Cerebral cortex (tissue), 2 donors: ENCODE data around the genes MRGPRG, ART5, OR52E2, OR52E8 and OR52E4.

DNA sequence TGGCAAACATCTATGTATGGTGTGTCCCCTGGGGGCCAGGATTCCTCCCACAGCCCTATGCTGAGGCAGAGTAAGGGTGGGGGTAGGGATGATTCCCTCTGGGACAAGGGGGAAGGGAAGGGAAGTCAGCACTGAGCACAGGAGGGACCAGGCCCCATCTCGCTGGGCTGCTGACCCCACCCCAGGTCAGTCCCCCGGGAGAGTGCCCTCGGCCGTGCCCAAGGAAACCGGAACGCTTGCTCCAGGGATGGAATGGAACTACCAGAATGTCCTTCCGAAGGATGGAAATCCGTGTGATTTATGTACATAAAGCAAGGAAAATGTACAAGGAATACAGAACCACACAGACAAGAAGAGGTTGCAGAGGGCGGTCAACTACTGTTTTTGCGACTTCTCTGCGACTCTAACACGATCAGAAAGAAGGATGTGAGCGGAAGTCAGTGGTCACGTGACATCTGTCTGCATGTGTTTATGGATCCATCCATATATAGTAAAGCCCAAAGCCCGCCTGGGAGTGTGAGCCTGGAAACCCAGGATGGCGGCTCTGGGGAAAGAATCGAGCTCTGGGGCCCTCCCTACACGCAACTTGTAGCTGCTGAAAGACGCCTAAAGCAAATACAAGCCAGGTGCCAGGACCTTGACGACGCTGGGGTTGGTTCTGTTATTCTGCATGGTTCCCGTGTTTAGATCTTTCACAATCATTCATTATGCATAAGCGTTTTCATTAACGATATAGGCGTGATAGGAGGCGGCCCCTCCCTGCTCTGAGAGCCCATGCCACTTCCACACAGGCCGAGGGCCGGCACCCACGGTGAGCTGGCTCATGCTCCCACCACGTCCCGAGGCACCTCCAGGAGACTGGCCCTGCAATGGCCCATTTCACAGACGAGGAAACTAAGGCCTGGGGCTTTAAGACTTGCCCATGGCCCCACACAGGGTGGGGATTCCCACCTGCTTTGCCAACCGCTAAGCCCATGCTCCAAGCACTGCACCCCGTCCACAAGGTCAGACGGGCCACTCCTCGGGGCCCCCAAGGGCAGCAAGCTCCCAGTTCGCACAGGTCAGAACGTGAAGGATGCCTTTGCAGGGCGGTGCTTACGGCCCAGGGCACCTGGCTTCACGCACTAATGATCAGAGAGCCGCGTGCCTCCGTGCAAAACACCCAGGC is 8.7 kb downstream of the OSBPL5 start:
- PRO-cap, 2 experiments: no peak in any of the 2 experiments

GRCh38 chr11:3218549-3219016 is at the start of gene MRGPRG:
MRGPRG (minus strand) TSS chr11:3218813.
- PRO-cap, 2 experiments: no peak in any of the 2 experiments

DNA sequence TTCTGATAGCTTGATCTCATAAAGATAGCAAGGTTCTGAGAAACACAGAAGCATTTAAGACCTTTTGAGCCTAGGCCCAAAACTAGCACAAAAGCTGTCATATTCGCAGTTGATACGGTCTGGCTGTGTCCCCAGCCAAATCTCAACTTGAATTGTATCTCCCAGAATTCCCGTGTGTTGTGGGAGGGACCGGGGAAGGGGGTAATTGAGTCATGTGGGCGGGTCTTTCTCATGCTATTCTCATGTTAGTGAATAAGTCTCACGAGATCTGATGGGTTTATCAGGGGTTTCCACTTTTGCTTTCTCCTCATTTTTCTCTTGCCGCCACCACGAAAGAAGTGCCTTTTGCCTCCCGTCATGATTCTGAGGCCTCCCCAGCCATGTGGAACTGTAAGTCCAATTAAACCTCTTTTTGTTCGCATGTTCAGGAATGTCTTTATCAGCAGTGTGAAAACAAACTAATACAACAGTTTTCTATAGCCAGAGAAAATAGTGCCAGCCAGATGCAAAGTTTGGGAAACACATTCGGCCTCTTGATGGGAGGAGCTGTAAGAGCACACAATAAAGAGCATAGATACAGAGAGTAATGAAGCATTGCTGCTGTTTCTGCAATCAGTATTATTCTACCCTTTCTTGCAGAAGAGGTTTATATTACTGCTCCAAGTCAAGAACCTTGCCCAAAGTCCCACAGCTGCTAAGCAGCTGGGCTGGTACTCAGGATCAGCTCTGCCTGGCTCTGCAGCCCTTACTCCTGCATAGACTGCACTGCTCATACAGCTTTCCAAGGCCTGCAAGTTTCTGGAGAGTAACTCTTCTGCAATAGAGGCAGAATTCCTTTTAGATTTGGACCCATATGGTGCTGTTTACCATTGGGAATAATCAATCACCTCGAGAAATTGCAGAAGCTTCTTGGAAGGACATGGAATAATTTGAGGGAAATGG is 2.0 kb upstream of the ZNF195 start:
- PRO-cap, 2 experiments: no peak in any of the 2 experiments

GRCh38 chr11:3422119-3422558 is 43.2 kb upstream of the ZNF195 start:
- PRO-cap, 2 experiments: peak in 1 of 2 experiments; most common minus-strand start chr11:3422519 (in 1)

DNA sequence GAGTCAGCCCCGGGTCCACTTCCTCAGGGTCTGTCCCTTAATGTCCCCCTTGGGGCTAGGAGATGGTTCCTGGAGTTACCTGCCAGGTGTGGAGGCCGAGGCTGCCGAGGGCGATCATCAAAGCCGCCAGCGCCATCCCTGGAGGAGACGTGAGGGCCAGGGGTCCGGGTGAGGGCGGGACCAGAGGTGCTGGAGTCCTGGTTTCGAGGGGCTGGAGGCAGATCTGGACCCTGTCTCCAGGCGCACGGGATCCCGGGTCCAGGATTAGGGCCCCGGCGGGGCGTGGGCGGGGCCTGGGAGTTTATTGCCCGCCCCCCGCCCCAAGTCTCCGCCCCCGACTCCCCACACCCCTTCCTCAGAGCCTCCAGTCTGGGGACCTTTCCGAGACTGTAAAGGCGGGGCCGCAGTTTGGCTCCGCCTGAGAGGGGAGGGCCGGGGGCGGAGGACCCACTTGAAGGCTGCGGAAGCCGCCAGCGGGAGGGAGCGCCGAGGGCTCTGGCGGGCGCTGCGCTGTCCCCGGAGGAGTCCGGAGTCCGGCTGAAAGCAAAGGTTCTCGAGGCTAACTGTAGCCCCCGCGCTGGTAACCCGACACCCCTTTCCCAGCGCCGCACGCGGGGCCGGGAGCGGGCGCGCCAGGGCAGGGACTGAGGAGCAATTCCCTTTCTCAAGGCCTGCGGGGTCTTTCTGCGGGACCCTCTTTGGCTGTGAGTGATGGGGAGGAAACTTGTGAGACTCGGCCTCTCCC is at the start of gene ART5:
TSS of gene ART5 (minus strand) at position 266 of the 745 bp plus-strand sequence.
- PRO-cap, 2 experiments: peak in 1 of 2 experiments; most common plus-strand start position 479 of the sequence (in 1)

GRCh38 chr11:3645600-3646259 is 802 bp downstream of the ART1 start:
- PRO-cap, 2 experiments: no peak in any of the 2 experiments

DNA sequence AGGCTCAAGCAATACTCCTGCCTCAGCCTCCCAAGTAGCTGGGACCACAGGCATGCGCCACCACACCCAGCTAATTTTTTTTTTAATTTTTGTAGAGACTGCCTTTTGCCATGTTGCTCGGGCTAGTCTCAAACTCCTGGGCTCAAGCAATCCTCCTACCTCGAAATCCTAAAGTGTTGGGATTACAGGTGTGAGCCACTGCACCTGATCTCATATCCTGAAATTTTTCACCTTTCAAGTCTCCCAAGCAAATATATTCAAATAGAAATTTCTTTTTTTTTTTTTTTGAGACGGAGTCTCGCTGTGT is 21.2 kb downstream of the NUP98 start:
- PRO-cap, 2 experiments: no peak in any of the 2 experiments

GRCh38 chr11:3834364-3834577 is 6.5 kb downstream of the RHOG start:
- PRO-cap, 2 experiments: no peak in any of the 2 experiments

DNA sequence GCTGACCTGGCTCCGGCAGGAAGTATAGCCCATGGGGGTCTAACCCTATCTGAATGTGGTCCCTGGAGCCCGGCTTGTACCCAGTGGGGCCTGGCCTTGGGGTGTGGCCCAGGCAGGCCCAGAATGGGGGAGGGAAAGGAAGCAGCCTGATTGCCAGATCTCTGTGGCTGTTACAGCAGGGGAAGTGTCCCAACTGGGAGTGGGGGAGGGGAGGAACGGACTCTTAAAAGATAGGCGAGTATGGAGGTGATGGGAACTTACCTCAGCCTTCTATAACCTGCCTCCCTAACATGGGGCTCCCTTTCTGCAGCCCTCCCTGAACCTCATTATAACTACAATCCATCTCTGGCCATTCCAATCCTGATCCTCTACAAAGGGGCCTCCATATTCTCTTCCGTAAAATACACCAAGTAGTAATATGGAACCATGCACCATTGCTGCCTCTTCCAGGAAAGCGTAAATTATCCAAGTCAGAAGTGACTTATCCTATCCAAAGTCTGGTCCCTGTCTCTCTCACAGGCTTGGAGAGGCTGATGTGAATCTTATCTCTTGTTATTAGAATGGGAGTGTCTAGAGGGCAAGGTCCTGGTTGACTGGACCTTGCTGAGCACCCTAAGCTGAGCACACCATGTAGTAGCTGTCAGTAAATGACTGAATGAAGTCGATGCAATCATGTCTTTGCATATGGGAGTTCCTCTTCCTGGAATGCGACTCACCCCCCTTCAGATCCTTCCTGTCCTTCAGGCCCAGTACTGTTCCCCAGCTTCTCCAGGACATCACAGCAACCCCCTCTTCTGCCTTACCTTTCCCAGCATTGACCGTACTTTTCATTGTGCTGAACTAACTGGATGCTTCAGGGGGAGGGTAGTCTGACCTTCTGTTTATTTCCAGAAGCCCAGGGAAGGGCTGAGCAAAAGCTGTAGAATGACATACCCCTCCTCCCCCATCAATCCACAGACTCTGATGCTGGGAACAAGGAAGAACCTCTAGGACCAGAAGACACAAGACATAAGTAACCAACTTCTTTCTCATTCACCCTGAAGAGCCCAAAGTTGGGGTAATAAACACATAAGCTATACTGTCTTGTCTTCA is 5.8 kb downstream of the RHOG start:
- PRO-cap, 2 experiments: no peak in any of the 2 experiments

- PRO-cap, 2 experiments: peak in 1 of 2 experiments; most common plus-strand start chr11:3838016 (in 1)
Measured at GRCh38 chr11:3837489-3838196, 3.1 kb downstream of the RHOG start.

- PRO-cap, 2 experiments: no peak in any of the 2 experiments
Measured at GRCh38 chr11:4000668-4001269, 93.8 kb upstream of the RRM1 start.

DNA sequence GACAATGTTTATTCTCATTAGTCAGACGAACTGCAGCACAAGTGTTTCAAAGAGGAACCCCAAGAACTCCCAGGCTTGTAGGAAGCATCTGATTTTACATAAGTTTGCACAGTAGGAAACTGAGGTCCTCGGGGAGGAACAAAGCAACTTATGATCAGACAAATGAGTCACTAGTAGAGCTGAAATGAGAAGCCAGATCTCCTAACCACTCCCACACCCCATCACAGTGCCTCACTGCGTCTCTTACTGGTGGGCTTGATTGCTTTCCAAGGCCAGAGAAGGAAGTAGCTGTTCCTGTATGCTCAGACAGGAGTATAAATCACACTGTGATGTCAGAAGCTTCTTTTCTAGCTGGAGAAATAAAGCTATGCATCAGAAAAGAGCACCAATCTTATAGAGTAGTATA is 36.5 kb upstream of the RRM1 start:
- PRO-cap, 2 experiments: no peak in any of the 2 experiments

- PRO-cap, 2 experiments: no peak in any of the 2 experiments
Measured at GRCh38 chr11:4606862-4607539, 1.0 kb downstream of the TRIM68 start.

DNA sequence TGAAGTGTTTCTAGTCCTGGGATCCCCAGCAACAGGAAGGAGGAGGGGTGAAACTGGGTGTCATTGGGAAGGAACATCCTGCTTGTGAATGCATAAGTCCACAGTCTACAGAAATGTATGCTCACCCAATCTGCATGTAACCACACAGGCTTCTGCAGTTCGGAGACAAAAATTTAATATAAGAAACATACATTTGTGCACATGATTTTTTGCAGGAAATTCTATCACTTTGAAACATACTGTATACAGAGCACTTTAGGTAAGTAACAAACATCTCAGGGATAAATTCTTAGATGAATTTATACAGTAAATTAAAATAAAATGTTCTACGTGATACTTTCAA is at the start of gene OR52E2:
TSS of gene OR52E2 (minus strand) at position 77 of the 343 bp plus-strand sequence.
- PRO-cap, 2 experiments: no peak in any of the 2 experiments

- PRO-cap, 2 experiments: no peak in any of the 2 experiments
Measured at GRCh38 chr11:5383492-5383794, 169 bp upstream of the OR51M1 start.

DNA sequence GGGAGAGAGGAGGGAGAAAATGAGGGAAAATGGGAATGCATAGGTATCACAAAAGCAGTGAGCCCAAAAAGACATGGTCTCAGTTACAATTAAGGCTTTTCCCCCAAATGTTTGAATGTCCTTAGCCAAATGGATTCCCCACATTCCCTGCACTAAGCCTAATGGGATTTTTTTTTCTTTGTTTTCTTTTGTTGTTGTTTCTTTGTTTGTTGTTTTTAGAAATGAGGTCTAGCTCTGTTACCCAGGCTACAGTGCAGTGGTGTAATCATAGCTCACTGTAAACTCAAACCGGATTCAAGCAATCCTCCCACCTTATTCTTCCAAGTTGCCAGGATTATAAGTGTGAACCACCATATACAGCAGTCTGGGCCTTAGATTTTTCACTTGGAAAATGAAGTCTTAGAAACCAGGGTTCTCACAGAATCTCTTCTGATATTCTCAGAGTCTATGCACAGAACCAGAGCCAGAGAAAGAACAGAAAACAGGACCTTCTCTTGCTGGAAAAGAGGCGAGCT is 420 bp downstream of the OR51M1 start:
- PRO-cap, 2 experiments: no peak in any of the 2 experiments

DNA sequence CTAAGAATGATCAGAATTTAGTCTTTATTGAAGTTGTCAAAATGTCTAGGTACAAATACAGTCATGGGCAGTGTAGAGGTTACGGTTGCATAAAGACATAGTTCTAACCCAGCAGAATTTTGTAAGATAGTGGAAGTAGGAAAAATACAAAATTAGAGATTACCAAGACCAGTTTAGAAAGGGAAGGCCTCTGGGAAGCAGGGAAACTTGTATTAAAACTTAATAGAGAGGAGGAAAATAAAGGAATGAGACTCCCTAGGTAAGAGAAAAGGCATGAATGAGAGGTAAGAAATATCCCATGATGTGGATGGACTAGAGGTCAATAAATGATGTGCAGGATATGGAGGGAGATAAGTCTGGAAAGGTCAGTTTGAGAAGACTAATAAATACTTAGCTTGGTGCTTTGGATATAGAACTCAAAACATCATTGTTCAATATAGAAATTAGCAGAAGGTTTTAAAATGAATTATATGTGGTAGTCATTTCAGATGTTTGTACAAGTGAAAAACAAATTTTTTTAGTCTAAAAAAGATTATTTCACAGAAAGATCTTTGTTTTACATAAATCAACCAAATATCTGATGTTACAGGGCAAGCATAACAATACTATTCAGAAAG is 309 bp upstream of the OR52D1 start:
- PRO-cap, 2 experiments: no peak in any of the 2 experiments

DNA sequence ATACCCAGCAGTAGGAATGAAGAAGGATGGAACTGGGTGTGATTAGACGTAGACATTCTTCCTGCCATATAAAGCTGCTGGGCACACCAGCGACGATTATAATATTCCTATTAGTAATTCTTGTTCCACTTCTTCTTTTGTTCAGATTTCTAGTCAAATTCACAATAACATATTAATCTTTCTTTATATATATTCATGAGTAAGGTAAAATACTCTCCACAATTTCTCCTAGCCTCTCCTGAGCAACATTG is at the start of gene OR52E8:
TSS of gene OR52E8 (minus strand) at position 56 of the 251 bp plus-strand sequence.
- PRO-cap, 2 experiments: no peak in any of the 2 experiments

DNA sequence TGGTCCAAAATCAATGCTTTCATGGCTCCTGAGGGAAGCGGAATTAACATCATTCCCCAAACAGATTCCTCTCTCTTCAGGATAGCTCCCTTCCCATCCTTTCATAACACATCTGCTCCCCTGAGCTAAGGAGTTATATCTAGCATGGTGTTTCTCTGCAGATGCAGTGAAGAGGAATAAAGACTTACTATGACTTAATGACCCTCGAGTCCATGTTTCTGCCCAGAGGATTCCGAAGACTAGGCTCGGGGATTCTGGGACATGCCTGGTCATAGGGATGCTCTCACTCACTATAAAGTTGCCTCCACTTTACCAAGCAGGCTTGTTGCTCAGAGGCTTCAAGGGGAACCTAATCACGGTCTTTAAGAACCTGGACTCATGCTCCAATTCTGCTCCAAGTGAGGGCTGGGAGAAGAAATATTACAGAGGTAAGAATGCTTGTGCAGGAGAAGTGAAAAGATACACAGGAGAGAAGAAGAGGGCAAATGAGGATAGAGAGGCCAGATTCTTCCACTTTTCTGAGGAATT is at the start of gene OR52E4:
TSS of gene OR52E4 (plus strand) at position 343 of the 528 bp plus-strand sequence.
- PRO-cap, 2 experiments: no peak in any of the 2 experiments

DNA sequence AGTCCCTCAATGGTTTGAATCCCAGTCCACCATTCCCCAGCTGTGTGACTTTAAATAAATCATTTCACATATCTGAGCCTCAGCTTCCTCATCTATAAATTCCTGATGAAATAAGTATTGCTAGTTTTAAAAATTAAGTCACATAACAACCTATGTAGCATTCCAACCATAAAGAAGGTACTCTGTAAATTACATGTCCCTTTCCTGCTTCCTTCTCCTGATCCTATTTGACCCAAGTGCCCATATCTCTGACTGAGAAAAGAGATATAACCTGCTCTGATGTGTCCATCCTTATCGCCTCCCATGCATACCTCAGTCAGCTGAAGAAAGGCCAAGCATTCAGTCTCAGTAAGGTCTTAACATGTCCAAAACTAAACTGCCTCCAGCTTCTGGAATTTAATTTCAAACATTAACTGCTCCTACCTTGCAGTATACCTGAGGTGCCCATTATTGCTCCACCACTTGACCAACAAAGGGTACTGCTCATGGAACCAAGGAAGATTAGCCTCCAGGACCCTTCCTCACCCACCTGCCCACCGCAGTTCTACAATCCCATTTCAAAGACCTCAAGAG is 5.1 kb downstream of the FHIP1B start:
- PRO-cap, 2 experiments: no peak in any of the 2 experiments